Left lobe of liver (tissue), 1 donor: ENCODE measurements around the genes SPINT1, LTK and SPTBN5.

DNA sequence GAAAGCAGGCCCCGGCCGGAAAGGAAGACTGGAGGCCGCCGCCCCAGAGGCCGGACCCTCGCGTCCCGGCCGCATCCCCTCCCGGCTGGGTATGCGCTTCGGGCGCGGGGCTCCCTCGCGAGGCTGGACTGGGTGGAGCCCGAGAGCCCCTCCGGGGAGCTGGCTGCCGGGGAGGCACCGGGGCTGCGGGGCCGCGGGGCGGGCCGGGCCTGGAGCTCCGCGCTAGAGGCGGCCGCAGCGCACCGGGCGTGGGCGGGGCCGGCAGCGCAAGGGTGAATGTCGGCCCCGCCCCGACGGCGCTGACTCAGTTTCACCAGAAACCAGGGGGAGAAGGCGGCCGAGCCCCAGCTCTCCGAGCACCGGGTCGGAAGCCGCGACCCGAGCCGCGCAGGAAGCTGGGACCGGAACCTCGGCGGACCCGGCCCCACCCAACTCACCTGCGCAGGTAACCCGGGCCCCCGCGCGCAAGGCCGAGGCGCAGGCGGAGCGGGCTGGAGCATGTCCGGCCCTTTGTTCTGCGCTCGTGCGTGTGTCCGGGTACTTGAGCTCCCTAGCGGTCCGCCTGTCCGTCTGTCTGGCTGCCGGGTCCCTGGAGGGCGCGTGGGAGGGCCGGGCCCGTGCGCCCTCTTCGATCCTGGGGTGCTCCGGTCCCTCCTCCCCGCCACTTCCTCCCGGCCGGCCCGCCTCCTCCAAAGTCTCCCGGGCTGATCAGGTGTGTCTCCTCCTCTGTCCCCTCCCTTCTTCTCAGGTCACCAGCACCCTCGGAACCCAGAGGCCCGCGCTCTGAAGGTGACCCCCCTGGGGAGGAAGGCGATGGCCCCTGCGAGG, at the start of gene SPINT1:
SPINT1 (plus strand) TSS at position 307 of the 828 bp plus-strand sequence.
- PRO-cap = unidirectional peak, plus-strand start at position 307 of the sequence; bidirectional peak, plus-strand start at position 436 of the sequence, minus-strand start at position 384 of the sequence; bidirectional peak, plus-strand start at position 729 of the sequence, minus-strand start at position 667 of the sequence

GRCh38 chr15:40904594-40905142, 10.4 kb downstream of the VPS18 start:
- PRO-cap = bidirectional peak, plus-strand start at chr15:40905025, minus-strand start at chr15:40904952

- PRO-cap = no peak
These were observed 16.7 kb downstream of the VPS18 start for GRCh38 chr15:40910779-40911444.

DNA sequence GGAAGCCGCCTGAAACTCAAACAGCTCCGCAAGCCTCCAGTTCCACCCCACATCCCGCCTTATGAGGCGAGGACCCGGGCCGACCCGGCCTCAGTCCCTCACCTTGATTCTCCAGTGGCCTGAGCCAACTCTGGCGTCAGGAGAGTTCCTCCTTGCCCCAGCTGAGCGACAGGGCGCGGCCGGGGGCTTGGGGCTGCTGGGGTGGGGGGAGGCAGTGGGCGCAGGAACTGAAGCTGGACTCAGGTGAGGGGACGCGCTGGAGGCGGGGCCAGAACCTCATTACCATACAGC, 971 bp upstream of the DLL4 start:
- PRO-cap = no peak

DNA sequence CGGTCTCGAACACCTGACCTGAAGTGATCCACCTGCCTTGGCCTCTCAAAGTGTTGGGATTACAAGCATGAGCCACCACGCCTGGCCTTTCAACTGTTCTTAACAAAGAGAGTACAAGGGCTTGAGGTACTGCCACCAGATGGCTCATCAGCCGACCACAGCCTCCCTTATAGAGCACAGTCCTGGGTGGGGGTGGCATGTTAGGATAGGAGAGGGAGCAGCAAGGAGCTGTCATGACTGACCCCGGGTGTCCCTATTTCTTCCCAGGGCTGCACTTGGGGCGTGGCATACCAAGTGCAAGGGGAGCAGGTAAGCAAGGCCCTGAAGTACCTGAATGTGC, 1.8 kb downstream of the CHAC1 start:
- PRO-cap = no peak

DNA sequence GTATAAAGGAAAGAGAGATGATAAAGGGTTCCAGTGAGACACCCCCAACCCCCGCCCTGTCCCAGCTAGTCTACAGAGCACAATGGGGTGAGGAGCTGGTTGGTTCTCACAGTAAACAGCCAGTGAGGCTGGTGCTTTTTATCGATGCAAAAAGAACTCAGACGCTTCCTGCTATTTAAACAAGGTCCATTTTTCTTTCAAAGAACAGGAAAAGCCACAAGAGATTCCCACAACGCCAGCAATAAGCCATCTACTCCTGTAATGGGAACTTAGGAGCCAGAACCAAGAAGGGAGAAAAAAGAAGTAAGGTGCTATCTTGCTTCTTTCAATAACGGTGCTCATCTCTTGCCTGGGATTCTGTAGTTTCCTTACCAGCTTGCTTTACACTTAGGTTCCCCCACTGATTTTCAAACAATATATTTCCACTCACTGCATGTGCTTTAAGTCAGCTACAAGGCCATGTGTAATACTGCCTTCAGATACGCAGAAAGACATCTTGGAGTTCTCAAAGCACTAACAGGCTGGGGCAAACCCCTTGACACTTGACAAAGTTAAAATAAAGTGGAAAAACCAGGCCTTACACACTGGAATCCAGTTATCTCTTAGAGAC, 66.1 kb downstream of the CHAC1 start:
- PRO-cap = no peak

- PRO-cap = no peak
These were observed 44.3 kb downstream of the INO80 start for GRCh38 chr15:41071654-41072226.

- PRO-cap = no peak
These were observed 35.3 kb downstream of the INO80 start for GRCh38 chr15:41080729-41081209.

DNA sequence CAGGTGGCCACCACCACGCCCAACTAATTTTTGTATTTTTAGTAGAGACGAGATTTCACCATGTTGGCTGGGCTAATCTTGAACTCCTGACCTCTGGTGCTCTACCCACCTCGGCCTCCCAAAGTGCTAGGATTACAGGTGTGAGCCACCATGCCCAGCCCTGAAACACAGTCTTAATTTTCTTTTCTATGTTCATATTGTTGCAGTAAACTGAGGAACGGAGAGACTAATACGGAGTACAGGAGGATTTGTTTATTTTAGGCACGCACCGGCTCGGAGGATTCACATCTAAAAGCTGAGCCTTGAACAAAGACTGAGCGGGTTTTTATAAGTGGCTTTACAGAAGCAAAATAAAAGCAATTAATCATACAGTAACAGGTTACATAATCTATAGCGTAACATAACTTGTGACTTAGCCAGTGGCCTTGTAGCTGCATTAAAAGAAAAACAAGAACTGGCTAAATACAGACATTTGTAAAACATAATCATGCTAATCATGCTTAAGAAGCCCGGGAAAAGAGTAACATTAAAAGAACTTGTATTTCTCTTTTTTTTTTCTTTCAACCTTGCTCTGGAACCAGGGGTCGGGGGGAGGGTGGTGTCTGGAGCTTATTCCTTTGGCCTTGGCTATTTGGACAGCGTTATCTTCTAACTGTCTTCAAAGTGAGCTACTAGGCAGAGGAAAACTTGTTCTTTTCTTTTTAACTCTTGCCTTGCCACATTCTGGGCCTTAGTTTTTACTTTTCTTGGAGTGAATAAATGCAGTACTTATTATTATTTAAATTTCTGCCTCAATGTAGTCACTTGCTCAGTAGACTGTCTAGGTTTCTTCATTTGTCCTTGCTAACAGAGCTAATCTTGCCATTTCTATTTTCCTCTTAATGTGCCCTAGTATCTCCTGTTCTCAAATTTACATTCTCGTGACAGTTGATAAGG, 17.5 kb downstream of the NUSAP1 start:
- PRO-cap = no peak

DNA sequence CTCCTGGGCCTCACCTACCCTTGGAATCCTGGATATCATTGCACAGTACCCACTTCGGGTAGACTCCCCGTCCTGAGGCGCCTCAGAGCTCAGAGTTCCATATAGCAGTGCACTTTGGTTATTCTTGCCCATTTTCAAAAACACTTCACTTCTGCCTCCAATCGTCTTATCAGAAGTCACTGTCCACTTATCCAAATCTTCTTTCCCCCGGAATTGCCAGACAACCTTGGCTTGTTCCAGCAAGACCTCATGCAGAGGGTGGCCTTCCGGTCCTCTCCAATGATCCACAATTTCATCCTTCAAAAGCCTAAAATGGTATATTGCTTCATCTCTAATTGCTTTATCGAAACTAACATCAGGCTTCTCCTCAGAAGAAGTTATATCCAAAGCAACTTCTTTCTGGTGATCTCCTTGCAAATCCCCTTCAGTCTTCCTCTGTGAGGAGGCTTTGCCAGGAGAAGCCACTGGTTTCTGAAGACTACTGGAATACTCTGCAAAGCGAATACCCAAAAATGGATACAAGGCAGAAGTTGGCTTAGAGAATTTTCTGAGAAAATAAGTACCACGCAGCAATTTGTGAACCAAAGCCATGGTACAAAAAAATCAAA, 5.7 kb downstream of the NDUFAF1 start:
- PRO-cap = no peak

DNA sequence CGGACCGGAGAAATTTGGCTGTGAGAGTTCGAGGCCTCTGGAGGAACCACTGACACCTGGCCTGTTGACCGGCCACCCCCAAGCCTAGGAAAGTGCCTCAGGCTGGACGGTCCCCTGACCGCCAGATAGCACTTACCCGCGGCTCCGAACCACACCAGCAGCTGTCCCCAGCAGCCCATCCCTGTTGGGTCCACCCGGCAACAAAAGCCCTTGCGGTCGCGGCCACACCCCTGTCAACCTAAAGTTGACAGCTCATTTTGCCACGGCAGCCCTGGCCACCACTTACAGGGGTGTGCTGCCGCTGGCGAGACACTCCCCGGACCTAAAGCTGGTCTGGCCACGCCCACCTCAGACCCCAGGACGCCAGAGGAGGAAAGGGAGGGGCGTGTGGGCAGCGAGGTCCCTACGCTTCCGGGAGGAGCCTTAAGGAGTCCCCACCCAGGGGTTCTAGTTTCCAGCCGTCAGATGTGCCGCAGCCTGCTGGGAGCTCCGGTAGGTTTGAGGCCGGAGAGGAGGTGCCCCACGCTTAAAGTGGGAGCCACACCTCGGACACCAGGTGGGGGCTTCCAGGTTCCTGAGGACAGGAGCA, at the start of gene LTK:
LTK (minus strand) TSS at position 297 of the 589 bp plus-strand sequence.
- PRO-cap = bidirectional peak, plus-strand start at position 464 of the sequence, minus-strand start at position 324 of the sequence

DNA sequence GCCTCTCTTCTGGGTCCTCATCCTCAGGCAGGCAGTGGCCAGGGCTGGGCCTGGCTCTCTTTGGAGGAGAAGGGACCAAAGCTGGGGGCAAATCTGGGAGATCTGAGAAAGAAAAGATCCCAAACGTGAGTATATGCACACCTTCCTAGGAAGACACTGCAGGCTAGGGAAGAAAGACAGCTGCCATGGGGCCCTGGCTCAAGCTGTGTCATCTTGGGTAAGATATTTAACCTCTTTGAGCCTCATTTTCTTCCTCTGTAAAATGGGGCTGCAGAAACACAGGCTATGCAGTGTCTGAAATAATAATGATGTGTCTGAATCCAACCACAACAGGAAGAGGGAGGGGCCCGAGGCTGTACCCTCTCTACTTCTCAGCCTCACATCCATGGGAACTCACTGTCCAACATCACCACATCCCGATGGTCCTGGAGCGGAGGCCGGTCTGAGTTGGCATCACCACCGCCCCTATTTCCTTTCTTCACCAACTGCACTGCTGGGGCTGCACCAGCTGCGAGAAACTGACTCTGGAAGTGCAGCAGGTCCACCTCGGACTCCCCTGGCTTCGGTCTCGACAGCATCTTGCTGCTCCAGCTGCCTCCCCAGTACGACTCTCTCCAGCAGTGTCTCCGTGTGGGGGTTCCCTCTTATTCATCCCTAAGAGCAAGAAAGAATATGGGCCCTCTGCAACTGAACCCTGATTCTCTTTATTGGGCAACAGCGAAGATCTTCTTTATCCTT, 7.3 kb downstream of the RPAP1 start:
- PRO-cap = no peak

GRCh38 chr15:41561784-41562275, 2.8 kb downstream of the TYRO3 start:
- PRO-cap = no peak

DNA sequence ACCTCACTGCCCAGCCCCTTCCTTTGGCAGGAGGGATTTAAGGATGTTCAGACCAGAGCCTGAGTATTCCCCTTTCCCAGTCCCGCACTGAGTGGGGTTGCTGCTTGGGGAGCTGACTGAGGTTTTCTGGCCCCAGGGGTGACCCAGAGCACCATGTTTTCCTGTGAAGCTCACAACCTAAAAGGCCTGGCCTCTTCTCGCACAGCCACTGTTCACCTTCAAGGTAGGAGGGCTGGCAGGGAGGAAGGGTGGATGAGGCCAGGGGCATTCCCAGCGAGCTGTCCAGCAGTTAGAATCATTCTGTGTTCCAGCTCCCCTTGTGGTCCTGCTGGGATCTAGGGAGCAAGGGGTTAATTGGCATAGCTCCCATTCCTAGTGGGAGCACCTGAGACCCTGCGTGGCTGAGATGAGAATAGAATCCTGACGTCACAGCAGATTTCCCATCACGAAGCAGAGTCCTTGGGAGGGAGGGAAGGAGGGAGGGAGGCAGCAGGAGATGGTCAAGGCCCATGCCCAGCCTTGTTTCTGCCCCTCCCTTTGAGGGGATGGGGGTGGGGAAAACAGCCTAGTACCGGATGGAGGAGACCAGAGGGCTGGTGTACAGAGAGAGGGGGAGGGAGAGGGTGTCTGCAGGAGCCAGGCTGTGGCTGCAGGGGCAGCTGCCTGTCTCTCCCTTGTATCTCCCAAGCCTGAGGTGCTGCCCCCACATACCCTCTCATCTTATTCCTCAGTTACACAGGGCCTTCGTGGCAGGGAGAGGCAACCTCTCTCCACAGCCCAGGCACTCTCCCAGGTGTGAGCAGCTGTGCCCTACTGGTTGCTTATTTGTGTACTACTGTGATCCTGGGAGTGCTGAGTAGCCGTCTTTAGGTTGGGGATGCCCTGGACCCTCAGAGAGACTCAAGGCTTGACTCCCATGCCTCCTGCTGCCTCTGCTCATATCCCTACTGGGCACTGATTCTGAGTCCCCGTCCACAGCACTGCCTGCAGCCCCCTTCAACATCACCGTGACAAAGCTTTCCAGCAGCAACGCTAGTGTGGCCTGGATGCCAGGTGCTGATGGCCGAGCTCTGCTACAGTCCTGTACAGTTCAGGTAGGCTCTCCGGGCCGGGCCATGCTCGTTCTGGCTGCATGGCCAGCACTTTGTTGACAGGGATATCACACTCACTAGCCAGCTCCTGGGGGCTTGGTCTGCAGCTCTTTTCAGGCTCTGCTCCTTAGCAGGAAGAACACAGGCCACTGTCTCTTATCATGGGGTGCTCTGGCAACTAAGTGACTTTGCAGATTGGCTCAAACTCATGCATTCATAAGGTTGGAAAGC, 5.5 kb downstream of the TYRO3 start:
- PRO-cap = no peak

GRCh38 chr15:41765755-41766991, 8.1 kb upstream of the MAPKBP1 start:
- PRO-cap = no peak

DNA sequence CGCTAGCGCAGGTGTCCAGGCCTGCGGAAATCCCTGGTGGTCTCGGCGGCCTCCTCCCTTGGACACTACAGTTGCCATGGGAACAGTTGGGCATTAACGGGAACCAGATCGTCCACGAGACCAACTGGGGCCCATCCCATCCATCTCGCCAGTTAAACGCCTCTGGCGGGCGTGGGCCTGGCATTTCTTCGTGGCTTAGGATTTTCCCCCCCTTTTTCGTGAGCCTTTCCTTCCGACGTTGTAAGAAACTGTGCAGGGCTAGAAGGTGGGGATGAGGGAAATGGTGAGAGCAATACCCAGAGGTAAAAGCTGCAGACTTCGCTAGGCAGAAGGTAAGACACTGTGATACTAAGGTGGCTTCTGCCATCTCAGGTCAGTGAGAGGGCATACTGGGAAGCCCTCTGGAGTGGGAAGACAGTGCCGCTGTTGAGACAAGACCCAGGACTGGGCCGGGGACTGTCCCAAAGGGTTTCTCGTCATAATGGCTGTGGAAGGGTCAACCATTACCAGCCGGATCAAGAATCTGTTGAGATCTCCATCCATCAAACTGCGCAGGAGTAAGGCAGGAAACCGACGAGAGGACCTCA, 604 bp downstream of the MAPKBP1 start:
- PRO-cap = no peak

DNA sequence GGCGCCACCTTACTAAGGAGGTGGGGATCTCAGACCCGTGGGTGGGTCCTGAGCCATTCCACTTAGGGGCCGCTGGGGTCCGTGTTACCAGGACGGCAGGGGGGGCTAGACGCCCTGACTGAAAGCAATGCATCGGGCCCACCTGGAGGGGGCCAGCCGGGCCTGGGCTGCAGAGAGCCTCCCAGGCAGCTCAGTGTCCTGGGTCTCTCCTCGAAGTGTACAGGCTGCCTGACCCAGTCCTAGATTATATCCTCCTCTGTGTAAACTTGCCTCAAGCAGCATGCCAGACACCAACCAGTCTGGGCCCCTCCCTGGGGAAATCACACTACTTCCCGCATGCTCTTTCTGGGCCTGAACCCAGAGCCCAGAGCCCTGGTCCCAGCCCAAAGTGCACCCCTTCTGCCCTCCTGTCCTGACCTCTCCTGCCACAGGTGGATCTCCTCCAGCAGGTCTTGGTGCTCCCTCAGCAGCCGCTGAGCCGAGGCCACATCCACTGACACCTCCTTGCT, 15.9 kb downstream of the SPTBN5 start:
- PRO-cap = no peak

- PRO-cap = no peak
These were observed at the start of gene SPTBN5 for GRCh38 chr15:41893746-41894483. SPTBN5 (minus strand) TSS chr15:41894053.

- PRO-cap = no peak
These were observed 27.3 kb upstream of the SPTBN5 start for GRCh38 chr15:41920997-41921628.

DNA sequence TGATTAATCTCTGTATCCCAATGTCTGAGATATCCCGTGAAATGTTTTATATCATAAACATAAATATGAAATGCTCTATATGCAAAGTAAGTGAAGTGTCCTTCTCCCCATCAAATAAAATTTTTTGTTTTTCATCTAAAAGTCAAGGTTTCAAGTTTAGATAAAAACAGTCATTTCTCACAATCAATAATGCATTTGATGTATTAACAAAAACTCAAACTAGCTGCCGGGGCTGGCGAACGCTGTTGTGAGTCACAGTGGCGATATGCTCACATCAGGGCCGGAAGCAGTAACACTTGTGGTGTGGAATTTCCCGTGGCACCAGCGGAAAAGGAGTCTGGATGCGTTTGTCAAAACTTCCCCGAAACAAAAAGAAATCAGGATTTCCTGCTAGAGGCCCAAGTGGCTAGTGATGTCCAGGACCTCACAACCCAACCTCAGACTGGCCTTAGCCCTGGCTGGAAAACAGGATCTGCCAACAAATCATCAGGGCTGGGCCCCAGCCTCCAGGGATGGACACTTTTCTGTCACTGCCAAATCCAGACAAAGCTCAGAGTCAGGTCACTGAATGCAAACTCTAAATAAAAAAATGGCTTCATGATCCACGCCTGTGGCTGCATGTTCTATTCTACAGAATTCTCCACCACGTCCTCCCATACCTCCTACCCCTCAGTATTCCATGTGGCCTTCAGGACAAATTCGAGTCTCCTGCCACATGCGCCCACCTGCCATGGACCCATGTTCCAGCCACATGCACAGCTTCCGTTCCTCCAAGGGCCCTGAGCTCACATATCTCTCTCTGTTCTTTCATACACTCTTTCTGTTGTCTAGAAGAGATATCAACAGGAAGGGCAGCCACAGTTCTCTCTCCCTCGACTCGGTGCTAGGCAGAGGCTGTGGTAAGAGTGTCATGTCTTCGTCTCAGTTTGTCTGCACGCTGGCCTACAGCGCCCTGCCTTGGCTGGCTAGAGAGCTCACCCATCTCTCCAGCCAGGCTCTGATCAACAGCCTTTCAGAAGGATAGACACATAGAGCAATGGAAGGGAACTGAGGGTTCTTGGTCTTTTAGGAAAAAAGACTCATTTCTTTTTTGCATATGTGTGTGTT, 35.5 kb downstream of the EHD4 start:
- PRO-cap = no peak